Parotid gland (tissue), 1 donor: ENCODE measurements around a stretch of chr5.

- PRO-cap: no peak
These were observed 8.5 kb downstream of the RICTOR start for GRCh38 chr5:39065510-39066349.

DNA sequence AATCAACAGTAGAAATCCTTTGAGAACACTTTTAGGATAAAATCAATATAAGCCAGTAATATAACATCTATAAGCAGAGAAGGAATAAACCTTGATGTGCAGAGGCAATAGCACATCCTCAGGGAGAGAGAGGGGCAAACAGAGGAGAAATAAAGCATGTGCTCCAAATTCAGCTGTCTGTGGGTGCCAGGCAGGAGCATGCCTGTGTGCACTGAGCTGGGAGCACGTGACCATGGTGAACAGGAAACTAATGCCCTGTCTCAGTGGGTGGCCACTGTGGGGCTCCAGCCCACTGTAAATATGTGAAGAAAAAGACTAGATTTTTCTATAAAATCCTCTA, 55.4 kb downstream of the FYB1 start:
- PRO-cap: no peak

DNA sequence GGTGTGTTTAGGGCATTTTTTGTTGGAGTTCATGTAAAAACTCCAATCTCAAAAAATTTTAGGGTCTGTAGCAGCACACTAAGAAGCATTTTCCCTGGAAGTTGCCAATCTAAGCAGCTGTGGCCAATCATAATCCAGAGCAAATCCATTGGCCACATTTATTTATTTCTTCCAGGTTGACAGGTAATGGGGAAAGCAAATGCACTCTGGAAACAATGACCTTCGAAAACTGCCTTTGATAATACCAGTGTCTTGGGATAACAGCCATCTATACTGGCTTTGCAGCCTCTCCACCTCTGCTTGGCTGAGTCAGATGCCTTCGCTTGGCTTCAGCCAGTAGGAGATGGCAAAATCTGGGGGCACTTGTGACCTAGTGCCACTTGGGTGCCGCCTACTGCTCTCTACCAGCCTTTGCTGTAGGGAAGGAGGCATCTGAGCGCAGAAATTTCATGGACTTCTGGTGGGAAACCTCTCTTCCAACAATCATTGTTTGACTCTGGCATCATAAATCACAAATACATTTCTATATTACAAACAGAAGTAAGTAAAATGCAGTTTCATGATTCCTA, 21.9 kb downstream of the FYB1 start:
- PRO-cap: no peak

GRCh38 chr5:39200723-39201228, 18.6 kb downstream of the FYB1 start:
- PRO-cap: no peak

GRCh38 chr5:39209600-39210541, 9.5 kb downstream of the FYB1 start:
- PRO-cap: bidirectional peak, plus-strand start at chr5:39210164, minus-strand start at chr5:39210017

DNA sequence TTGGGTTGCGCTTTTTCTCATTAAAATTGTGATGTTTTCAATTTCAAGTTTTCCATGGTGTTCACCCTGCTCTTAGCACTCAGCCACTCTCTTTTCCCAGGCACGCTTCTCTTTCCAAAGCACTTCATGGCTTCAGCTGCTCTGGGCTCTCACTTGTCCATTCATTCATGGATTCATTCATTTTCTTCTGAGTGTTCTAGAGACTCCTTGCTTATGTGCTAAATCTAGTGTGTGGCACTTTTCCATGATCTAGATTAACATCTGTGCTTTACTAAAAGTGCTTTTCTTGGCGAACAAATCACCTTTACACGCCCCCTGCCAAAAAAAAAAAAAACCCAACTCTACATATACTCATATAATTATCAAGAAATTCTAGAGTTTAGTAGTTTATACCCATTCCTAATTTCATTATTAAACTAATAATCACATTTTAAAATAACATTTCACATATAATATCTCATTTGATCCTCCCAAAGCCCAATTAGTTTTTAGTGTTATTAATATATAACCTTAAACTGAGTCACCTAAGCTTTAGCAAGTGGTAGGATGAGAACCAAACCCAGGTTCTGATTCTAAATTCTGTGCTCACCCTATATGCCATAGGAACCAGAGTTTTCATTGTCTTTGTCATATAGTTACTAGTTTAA, 6.5 kb downstream of the FYB1 start:
- PRO-cap: no peak

DNA sequence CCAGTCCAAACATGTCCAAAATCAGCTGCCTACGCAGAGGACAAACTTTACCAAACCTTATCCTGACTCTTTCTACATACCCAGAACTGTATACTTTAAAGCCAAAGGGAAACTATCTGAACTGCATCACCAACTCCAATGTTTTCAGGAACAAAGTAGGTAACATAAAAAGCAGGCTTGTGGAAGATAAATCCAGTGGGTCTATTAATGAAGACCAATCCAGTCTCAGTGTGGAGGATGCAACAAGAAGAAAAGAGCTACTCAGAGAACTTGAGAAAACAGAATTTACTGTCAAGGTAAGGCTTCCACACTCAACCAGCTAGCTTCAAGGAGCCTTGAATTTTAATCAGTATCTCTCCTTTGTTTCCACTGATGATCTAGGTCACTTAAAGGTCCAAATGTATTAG, 36.2 kb upstream of the FYB1 start:
- PRO-cap: no peak

GRCh38 chr5:39256498-39256936, 37.2 kb upstream of the FYB1 start:
- PRO-cap: no peak

GRCh38 chr5:39263779-39264279, 44.5 kb upstream of the FYB1 start:
- PRO-cap: no peak

- PRO-cap: no peak
These were observed 50.9 kb upstream of the FYB1 start for GRCh38 chr5:39270057-39270897.

GRCh38 chr5:39370431-39371094, 6.3 kb upstream of the C9 start:
- PRO-cap: no peak

DNA sequence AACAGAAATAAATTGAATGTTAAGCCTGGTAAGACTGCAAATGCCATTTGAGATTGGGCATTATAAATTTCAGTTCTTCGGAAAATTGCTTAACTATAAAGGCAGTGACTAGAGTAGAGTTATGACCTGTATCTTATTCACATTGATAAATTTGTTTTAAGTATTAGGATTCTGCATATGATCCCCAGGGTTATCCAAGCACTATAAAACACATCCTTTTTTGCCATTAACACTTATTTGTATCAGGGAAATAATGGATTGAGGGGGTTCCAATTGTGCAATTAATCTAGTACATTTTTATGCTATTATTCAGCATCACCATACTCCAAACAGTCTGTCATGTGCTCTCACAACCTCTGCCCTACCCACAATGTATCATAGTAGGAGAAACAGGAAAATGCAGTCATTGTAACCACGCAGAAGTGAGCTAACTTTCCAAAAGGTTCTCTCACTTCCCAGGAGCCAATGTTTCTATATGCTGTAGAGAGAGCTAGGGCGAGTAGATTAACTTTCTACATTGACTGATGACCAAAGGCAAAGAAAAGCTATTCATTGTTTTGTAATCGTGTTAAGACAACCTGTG, 29.9 kb downstream of the DAB2 start:
- PRO-cap: no peak

- PRO-cap: no peak
These were observed 2.5 kb downstream of the DAB2 start for GRCh38 chr5:39422271-39422643.

DNA sequence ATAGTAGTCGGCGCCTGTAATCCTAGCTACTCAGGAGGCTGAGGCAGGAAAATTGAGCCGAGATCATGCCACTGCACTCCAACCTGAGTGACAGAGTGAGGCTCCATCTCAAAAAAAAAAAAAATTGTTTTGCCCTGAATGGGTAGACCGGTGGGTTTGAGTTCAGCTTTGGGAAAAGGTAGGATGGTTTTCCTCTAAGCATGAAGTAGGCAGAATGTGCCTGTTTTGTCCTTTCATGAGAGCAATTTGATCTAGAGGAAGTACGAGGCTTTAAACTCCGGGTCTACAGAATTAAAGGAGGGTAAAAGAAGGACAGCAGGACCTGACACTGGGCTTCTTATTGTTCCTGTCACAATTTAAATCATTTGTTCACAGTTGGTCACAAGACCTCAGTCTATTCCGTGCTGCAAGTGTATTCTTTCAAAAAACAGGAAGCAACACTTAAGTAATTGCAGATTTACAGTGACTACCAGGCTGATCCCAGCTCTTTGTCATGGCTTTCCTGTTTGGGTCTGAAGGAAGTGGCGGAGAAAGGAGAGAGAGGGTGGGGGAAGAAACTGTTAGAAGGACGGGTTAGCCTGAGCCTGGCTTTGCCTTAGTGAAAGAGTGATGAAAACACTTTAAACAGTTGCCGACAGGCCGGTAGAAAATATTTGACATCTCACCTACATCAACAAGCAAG, 101.9 kb upstream of the DAB2 start:
- PRO-cap: bidirectional peak, plus-strand start at position 547 of the sequence, minus-strand start at position 339 of the sequence

DNA sequence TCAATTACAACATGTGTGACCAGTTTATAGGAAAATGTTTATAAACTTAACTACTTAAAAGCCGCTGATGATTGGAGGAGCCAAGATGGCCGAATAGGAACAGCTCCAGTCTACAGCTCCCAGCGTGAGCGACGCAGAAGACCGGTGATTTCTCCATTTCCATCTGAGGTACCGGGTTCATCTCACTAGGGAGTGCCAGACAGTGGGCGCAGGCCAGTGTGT, 362.7 kb upstream of the DAB2 start:
- PRO-cap: no peak

GRCh38 chr5:40033340-40033855, 608.6 kb upstream of the DAB2 start:
- PRO-cap: no peak

GRCh38 chr5:40409997-40410991, 269.4 kb upstream of the PTGER4 start:
- PRO-cap: no peak

GRCh38 chr5:40678085-40678410, 1.7 kb upstream of the PTGER4 start:
- PRO-cap: no peak

GRCh38 chr5:40911136-40911764, 2.0 kb downstream of the C7 start:
- PRO-cap: no peak

GRCh38 chr5:40957868-40958388, 48.6 kb downstream of the C7 start:
- PRO-cap: no peak